ENCODE data around the gene PRELID1.

DNA sequence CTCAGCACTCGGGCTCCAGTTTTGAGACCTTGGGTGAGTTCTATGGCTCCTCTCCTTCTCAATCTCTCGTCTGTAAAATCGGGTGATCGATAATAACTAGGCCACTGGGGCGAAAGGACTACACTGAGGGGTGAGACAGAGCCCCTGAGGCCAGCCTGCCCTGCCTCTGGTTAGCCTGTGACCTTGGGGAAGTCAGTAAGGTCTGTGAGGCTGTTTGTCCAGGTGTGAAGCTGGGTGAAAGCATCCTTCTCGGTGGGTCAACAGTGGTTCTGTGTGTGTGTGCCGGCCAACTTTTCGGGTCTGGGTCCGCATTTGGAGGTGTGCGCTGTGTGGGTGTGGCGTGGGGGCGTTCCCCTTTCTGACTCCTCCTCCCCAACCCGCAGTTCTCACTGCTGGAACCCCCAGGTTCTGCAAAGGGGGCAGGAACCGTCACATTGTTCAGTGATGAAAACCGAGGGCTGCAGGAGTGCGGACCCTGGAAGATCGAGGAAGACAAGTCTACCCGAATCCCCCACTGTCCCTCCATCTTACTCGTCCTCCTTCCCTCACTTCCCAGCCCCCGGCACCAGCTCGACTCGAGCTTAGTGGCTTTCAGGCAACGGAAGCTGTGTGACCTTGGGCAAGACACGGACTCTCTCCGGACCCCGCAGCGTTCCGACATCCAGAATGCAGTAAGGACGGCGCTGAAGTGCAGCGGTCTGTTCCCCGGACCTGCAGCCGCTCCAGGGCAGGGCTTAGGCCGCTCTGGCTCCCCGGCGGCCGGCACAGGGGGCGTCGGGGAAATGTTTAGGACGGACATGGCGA, 5.1 kb upstream of the RNF44 start:
- RRBS = 63% methylated on average over 20 of the region's 41 CpGs

DNA sequence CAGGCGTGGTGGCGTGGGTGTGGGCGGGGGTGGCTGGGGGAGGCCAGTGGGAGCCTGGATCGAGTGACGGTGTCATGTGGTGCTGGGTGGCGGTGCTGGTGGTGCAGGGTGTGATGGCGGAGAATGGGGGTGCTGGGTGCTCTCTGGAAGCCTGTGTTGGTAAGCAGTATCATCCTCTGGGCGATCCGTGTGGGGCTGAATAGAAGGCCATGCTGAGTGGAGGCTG, 27.0 kb downstream of the CDHR2 start:
- RRBS = no CpG with 5 or more reads among the region's 9 CpGs

DNA sequence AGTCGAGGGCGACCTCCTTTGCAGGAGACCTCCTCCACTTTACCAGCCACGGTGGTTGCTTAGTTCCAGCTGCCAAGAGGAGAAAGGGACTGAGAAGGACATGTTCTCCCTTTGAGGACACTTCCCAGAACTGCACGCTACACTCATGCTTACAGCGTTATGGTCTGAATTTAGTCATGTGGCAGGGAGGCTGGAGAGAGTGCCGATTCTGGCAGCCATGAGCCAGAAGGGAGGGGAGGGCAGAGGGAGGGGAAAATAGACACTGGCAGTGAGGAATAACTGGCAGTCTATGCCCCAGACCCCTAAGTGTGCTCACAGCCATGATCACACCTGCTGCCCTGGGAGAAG, 47.8 kb downstream of the TSPAN17 start:
- RRBS = no CpG with 5 or more reads among the region's 6 CpGs

- RRBS = no CpG with 5 or more reads among the region's 1 CpG
These were observed 6.5 kb downstream of the NSD1 start for GRCh38 chr5:177140091-177140482.

DNA sequence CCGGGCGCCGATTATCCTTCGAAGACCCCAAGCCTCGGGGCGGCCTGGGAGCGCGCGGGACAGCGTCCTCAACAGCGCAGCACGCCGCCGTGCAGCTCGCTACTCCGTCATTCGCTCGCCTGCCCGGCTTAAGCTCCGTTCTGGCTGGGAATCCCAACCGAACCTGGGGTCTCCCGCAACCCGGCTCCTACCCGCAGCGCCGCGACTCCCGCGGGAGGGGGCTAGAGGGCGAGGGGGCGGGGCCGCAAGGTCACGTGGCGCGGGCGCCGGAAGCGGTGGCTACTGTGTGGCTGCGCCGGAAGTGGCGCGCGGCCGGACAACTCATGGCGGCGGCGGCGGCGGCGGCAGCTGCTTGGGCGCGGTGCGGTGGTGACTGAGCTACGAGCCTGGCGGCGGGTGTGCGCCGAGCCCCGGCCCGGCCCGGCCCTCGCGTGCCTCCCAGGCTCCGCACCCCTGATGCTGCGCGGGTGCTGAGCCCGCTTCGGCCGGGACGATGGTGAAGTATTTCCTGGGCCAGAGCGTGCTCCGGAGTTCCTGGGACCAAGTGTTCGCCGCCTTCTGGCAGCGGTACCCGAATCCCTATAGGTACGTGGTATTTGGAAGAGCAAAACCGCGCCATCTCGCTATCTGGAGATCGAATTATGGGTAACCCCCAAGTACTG, at the start of gene PRELID1:
TSS of gene PRELID1 (plus strand) at position 307 of the 662 bp plus-strand sequence.
- RRBS = under 1% methylated on average over 32 of the region's 81 CpGs

DNA sequence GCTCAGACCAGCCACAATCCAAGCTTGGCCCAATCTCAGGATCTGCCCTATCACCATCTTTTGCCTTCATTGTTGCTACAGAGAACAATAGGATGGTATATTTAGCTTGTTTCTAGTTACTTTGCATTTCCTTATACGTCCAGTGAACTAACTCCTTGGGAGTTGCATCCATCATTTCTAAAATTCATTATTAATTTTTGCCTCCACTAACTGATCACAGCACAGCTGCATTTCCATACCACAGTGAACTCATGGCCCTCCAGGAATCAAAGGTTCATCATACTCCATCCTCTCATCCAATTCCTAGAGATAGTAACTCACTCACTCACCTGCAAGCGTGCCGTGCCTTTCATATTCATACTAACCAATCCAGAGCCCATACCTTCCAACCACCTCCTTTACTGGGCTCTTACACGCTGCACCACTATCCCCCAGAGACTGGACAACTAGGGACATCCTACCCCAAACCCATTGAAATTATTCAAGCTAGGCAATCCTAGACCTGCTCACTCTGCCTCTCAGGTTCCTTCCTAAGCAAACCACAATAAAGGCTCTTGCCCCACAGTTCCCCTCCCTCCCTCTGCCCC, 7.9 kb upstream of the MXD3 start:
- RRBS = no CpG with 5 or more reads among the region's 4 CpGs

DNA sequence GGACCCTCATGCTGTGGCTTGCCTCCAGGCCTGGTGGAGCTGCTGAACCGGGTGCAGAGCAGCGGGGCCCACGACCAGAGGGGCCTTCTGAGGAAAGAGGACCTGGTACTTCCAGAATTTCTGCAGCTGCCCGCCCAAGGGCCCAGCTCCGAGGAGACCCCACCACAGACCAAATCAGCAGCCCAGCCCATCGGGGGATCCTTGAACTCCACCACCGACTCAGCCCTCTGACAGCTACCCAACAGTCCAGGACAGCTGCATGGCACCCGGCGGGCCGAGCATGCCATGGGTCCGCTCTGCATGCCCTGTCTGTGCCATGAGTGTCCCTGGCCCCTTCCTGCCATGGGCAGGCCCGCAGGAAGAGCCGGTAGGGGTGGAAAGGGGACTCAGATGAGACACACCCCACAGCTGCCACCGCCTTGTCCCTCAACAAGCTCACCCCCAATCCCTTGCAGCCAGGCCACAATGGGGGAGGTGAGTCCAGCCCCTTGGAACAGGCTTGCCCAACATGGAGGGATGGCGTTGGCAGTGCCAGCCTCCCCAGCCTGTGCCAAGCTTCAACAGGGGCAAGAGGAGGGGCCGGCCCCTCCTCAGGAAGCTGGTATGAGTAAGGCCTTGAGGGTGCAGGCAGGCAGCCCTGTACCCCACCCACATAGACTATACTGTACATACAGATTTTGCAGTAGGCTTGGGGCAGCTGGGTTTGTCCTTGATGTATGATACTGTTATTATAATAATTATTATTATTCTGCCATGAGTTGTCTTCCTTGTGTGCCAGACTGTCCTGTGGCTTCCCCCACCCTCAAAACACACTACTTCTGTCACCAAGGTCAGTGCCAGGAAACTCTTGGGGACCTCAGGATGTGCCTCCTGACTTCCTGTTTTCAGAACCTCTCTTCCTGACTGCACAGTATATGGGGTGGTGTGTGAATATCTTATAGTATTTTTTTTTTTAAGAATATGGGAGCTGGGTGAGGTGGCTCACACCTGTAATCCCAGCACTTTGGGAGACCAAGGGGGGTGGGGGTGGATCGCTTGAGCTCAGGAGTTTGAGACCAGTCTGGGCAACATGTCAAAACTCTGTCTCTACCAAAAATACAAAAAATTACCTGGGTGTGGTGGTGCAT, 12.0 kb upstream of the SLC34A1 start:
- RRBS = 97% methylated on average over 6 of the region's 17 CpGs

DNA sequence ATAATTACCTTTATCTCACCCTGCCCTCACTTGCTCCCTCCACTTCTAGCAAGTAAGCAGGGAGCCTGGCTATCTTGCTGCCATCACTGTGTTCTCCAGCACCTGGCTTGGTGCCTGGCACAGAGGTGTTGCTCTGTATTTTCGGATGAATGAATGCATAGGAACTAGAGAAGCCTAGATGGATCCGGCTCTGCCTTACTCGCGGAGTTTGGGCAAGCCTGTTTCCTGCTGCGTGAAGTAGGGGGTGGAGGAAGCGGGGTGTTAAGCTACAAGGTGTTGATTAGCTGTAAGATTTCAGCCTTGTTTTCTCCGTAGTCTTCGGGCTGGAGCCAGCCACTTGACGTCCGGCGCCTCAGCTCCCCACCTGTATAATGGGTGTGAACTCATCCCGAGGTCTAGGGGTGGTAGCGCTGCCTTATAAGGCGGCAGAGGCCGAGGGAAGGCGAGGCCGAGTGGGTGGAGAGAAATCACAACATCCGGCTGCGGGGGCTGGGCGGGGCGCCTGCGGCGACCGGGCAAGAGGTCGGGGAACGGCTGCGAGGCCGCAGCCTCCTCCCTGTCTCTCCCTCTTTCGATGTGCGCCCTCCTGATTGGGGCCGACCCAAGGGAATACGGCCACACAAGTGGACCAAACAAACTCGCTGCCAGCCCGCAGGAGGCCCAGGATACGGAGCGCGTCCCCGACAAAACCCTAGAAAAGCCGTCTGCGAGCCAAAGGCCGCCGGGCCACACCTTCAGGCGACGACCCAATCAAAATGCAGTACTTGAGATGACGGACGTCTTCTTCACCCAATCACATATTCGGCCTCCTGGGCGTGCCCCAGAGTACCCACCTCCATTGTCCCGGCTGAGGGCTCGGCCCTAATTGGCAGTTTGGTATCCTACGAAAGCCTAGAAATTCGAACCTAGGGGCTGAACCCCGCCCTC, 668 bp upstream of the GRK6 start:
- RRBS = 3% methylated on average over 16 of the region's 53 CpGs

DNA sequence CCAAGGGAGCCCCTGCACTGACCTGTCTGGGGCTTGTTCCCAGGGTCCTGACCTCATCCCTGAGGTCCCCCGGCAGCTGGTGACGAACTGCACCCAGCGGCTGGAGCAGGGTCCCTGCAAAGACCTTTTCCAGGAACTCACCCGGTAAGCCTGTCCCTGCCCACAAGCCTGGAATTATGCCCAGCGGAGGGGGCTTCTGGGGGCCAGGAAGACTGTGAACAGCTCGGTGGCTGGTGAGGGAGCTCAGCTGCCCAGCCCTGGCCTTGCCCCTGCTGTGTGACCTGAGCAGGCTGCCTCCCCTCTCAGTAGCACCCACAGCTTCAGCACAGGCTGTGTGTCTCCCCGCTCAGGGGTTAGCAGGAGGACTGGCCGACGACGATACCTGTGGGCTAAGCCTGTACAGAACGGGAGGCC, 6.2 kb downstream of the GRK6 start:
- RRBS = over 99% methylated on average over 1 of the region's 11 CpGs

DNA sequence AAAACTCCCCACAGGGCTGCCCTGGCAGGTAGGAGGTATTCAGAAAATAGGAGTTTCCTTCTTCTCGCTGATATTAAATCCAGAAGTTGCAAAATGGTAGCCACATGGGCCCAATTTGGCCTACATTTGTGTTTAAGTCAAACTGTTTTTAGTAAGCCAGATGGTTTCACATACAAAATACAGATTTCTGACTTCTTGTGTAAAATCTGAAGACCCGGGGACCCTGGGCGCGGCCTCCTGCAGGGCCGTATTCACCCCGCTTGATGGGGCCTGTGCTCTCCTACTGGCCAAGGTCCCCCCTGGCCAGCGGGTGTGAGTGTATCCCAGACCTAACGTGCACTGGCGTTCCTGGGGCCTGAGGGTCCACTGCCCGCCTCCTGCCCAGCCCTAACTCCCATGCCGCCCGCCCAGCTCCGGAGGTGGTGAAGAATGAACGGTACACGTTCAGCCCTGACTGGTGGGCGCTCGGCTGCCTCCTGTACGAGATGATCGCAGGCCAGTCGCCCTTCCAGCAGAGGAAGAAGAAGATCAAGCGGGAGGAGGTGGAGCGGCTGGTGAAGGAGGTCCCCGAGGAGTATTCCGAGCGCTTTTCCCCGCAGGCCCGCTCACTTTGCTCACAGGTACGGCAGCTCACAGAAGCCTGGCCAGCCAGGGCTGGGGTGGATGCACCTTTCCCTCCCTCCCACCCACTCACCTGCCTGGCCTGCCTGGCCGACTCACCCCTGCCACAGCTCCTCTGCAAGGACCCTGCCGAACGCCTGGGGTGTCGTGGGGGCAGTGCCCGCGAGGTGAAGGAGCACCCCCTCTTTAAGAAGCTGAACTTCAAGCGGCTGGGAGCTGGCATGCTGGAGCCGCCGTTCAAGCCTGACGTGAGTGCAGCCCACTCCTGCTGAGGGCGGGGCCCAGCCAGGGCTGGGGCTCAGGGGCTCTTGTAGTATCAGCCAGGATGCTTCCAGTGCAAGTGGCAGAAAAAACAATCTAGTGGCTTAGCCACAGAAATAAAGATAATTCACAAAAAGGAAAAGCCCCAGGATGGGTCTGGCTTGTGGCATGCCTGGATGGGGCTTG, 9.5 kb downstream of the GRK6 start:
- RRBS = no CpG with 5 or more reads among the region's 39 CpGs

DNA sequence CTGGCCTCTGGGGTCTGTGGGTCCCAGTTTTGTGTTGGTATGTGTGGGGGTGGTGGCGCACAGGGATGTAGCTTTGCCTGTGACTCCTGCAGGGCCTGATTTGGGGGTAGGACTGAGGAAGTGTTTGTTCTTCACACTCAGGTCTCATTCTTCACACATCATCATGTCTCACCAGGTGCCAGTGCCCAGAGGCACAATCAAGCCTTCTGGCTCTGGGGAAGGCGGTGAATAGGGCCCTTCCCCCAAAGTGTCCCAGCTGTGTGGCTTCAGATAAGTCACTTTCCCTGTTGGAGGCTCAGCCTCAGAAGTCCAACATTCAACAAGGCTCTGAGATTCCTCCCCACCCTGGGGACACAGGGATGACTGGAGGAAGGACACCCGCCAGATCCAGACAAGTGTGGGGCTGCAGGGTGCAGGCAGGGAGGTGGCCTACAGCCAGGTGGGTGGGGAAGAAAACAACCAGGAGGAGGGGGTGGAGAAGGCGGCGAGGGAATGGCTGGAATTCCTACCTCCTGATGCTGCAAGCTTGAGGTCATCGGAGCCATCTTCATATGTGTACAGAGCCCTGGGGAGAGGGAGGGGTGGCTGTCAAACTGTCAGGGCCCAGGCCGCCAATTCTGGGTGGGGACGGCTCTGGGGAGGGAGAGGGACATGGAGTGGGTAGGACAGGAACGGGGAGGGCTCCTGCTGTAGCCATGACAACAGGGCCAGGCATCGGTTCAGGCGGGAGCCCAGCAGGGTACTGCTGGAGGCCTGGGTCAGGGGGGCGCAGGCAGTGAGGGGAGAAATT, 4.9 kb downstream of the DBN1 start:
- RRBS = no CpG with 5 or more reads among the region's 12 CpGs

- RRBS = no CpG with 5 or more reads among the region's 16 CpGs
These were observed 5.6 kb upstream of the DBN1 start for GRCh38 chr5:177478795-177479625.

- RRBS = 94% methylated on average over 12 of the region's 20 CpGs
These were observed 8.1 kb downstream of the PDLIM7 start for GRCh38 chr5:177489313-177489635.

- RRBS = no CpG with 5 or more reads among the region's 13 CpGs
These were observed 2.9 kb downstream of the PDLIM7 start for GRCh38 chr5:177494180-177495321.

GRCh38 chr5:177501398-177502086, 4.1 kb upstream of the PDLIM7 start:
- RRBS = no CpG with 5 or more reads among the region's 7 CpGs

DNA sequence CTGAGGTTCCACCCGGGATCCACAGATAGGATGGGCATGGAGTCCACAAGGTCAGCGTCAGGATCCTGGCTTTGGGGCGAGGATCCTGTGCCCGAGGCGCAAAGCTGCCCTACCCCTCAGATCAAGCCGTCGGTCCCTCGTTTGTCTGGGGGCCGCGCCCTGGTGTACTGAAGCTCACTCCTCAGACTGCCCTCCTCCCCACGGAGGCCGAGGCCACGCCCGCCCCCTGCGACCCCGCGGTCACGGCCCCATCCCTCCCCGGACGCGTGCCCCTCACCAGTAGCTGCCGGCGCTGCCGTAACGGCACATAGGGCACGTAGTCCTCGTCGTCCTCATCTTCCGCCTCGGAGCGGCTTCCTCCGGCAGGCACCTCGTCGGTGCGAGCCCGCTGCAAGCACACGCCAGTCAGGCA, 307 bp downstream of the DDX41 start:
- RRBS = 3% methylated on average over 11 of the region's 37 CpGs

GRCh38 chr5:177546087-177546981, 8.0 kb downstream of the FAM193B start:
- RRBS = no CpG with 5 or more reads among the region's 6 CpGs

GRCh38 chr5:178115092-178115842, 1.9 kb downstream of the N4BP3 start:
- RRBS = no CpG with 5 or more reads among the region's 15 CpGs

- RRBS = no CpG with 5 or more reads among the region's 3 CpGs
These were observed 5.6 kb downstream of the RMND5B start for GRCh38 chr5:178136438-178136878.